ENCODE results near the genes NINL and DUSP15.

DNA sequence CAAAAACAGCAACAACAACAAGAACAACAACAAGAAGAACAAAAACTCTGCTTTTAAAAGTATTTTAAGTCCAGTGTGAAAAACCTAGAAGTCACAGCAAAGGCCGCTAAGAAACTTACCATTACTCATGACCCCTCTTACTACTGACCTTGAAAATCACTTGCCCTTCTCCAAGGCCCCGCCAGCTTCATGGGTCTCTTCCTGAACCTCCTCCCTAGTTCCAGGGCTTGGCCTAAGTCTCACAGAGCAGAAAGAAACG is 942 bp downstream of the NINL start:
- PRO-cap = no peak

- PRO-cap = unidirectional peak, minus-strand start at chr20:25585529
Observed at GRCh38 chr20:25585385-25586063, at the start of gene NINL. Gene NINL (minus strand): TSS chr20:25585531.

- PRO-cap = no peak
Observed at GRCh38 chr20:25624344-25624883, 600 bp upstream of the NANP start.

DNA sequence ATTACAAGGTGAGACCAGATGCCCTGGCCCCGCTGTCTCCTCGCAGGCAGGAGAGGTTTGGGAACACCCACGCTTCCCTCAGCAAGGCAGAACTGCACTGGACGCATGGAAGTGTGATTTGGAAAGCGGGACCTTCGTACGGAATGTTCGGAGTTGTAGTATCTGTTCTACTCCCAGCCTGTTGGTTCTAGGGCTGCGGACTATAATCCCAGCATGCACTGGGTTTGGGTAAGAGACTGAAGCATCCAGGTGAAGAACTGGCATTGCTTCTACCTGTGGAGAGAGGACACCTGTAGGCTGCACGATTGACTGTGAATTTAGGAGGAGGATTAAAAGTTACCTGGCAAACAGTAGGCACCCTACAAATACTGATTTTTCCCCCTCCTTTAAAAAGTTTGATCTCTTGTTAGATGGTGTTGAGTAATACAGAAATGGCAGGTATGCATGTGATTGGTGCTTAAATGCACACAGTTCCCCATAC is 54.7 kb upstream of the ZNF337 start:
- PRO-cap = no peak

DNA sequence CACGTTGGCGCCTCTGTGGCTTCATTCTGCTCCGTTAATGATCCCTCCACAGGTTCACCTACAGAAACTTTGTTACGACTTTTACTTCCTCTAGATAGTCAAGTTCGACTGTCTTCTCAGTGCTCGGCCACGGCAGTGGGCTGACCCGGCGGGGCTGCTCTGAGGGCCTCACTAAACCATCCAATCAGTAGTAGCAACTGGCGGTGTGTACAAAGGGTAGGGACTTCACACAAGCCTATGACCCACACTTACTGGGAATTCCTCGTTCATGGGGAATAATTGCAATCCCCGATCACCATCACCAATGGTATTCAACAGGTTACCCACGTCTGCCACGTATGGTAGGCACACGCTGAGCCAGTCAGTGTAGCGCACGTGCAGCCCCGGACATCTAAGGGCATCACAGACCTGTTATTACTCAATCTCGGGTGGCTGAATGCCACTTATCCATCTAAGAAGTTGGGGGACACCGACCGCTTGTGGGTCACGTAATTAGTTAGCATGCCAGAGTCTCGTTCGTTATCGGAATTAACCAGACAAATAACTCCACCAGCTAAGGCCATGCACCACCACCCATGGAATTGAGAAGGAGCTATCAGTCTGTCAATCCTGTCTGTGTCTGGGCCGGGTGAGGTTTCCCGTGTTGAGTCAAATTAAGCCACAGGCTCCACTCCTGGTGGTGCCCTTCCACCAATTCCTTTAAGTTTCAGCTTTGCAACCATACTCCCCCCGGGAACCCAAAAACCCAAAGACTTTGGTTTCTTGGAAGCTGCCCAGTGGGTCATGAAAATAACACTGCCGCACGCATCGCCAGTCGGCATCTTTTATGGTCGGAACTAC is 1959.0 kb upstream of the DEFB115 start:
- PRO-cap = no peak

DNA sequence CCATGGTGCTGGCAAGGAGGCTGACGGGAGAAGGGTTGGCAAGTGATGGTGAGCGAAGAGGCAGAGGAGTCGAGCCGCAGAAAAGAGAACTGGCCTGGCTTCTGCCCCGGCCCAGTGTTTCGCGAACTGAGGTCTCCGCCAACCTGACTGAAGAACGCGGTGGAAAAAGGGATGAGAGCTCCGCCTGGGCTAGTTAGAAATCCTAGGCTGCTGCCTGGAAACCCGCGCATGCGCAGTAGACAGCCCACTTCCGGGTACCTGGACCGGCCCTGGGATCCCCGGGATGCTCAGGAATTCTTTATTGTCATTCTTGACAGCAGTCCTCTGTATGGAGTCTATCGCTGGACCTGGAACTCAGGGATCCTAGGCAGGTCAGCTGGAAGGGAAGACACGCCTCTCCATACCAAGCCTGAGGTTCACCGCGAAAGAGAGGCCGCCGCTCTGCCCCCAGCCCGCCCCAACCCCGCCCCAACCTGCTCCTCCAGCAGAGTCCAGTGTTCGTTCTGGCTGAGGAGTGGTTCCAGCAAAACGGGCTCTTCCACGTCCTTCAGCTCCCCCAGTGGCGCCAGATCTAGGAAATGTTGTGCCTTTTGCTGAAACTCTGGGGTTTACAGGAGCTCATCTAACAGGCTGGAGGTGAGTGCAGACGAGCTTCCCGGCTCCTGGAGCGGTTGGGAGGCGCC is 1379.2 kb upstream of the DEFB115 start:
- PRO-cap = no peak

DNA sequence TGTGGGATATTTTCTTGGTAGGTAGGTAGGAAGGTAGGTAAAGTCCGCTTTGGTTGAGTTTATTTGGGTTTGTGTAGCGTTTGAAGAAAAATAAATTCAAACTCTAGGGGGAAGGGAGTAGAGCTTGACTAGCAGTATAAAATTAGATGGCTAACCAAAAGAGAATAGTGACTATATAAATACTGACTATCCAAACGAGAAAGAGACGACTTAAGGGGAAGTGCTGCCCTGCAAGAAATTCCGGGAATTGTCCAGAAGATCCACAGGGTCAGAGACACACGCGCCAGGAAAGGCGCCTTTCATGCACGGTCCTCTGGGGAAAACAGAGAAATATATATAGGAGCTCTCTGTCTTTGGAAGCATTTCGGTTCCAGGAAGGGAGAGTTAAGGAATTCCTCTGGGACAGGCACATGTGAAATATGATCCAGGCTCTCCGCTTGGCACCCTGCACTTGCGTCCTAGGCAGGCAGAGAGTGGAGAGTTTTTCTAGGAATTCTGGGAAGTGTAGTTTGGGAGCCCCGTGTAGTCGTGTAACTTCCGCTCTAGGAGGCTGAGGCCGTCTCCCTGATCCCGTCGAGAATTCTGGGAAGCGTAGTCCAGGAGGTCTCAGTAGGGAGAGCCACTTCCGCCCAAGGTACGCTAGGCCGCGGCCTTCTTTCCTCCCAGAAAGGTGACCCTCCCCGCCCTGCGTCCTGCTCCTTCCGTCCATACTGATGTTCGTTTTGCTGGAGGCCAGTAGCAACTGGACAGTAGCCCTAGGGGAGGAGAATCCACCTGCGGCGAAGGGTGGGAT is 677.6 kb upstream of the DEFB115 start:
- PRO-cap = no peak

DNA sequence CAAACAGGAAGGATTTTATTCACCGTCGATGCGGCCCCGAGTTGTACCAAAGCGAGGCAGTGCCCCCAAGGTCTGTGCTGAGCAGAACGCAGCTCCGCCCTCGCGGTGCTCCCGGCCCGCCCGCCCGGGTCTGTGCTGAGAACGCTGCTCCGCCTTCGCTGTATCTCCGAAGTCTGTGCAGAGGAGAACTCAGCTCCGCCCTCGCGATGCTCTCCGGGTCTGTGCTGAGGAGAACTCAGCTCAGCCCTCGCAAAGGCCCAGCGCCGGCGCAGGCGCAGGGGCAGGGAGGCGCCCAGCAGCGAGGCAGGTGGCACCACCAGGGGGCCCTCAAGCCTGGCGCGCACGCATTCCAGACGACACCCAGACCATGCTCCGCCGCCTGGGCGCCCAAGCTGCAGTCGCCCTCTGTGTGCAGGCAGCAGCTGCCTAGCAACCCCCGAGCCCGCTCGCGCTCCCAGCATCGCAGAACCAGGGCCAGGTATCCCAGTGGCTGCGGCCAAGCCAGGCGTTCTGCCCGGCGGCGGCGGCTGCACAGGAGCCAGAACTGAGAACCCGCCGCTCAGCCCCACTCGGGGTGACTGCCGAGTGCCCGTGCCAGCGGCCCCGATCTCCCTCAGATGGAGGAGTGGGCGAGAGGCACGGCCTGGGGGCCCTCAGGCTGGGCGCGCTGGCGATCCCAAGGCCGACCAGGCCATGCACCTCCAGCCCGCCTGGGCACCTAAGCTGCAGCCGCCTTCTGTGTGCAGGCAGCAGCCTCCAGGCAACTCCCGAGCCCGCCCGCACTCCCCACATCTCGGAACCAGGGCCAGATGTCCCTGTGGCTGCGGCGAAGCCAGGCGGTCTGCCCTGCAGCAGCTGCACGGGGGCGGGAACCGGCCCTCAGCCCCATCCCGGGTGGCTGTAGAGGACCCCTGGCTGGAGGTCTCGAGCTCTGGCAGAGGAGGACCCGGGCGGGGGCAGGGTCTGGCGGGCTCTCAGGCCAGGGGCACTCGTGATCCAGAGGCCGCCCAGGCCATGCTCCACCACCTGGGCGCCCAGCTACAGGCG is 672.0 kb upstream of the DEFB115 start:
- PRO-cap = no peak

DNA sequence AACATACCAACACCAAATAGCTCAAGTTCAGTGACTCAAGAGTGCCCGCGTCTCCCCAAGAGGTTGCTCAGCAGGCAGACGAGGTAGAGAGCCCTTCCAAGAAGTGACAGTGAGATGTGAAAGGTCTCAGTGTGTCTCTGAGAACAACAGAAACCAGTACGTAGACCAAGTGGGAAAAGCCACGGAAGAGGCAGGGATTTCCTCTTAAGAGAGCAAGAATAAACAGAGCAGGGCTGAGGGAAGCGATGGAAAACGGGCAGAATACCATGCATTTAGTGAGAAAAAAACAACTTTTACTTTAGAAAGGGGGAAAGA is 516.0 kb upstream of the DEFB115 start:
- PRO-cap = no peak

- PRO-cap = no peak
Observed at GRCh38 chr20:30912372-30912946, 345.0 kb upstream of the DEFB115 start.

- PRO-cap = no peak
Observed at GRCh38 chr20:31568917-31569988, 22.1 kb downstream of the MCTS2 start.

- PRO-cap = no peak
Observed at GRCh38 chr20:31594255-31594689, 10.8 kb upstream of the ID1 start.

GRCh38 chr20:31595624-31596617 is 9.2 kb upstream of the ID1 start:
- PRO-cap = bidirectional peak, plus-strand start at chr20:31596336, minus-strand start at chr20:31596227

GRCh38 chr20:31604985-31605204 is 194 bp upstream of the ID1 start:
- PRO-cap = bidirectional peak, plus-strand start at chr20:31605289, minus-strand start at chr20:31605145

GRCh38 chr20:31638119-31638508 is 402 bp downstream of the COX4I2 start:
- PRO-cap = no peak

DNA sequence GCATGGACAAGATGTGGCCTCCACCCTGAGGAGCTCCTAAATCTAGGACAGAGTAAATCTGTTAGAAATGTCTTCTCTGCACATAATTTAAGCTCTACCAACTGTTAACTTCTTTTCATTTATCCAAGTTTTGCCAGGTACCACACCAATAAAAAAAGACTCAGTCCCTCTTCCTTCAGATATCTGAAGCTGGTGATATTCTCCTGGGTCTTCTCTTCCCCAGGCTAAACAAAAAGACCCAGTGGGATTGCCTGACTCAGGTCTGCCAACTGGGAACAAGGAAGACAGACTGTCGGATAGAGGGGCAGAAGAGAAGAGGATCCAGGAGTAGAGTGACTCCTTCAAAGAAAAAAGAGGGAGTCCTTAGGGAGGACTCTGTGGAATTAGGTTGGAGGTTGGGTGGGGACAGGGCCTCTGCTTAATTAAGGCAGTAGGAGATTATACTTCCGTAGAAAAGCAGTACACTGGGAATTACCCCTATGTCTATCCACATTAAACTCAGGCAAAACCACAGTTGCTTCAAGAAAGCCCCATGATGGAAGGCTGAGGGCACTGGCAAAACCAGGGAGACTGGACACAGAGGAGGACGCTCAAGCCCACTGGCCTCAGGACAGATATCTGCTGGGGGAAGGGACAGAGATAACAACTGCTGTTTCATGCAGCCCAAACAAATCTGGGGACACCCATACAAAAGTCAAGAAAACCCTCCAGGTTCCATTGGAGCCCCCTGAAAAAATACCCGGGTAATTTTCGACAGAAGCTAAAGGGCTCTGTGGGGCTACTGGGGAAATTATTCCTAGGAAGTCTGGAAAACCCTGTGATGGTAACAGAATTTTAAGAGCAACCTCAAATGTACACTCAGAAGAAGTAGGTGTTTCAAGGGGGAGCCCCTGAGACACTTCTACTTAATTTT is 5.7 kb downstream of the BCL2L1 start:
- PRO-cap = no peak

DNA sequence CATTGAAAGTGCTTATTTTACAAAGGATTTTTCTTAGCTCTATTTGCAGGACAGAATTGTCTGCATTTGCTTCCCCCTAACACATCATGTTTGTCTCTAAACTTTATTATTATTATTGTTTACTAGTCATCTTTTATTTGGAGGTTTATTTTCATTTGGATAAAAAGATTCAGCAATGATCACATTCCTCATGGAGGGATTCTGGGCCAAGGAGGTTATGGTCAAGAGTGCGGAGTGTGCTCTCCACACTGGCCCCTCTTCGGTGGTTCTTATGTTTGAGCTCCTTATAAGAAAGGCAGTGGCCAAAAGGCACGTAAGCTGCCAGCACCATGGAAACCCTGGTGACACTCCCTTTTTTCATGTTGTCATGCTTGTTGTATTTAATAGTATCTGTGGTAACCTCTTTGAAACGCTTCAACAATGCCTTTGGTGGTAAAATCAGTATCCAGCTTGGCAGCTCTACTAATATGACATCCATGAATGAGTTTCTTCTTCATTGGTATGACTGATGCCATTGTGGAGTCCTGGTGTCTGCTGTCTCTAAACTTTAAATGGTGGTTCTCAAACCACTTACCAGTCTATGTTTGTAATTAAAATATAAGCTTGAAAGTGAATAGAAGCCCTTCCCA is 10.8 kb upstream of the MYLK2 start:
- PRO-cap = no peak

DNA sequence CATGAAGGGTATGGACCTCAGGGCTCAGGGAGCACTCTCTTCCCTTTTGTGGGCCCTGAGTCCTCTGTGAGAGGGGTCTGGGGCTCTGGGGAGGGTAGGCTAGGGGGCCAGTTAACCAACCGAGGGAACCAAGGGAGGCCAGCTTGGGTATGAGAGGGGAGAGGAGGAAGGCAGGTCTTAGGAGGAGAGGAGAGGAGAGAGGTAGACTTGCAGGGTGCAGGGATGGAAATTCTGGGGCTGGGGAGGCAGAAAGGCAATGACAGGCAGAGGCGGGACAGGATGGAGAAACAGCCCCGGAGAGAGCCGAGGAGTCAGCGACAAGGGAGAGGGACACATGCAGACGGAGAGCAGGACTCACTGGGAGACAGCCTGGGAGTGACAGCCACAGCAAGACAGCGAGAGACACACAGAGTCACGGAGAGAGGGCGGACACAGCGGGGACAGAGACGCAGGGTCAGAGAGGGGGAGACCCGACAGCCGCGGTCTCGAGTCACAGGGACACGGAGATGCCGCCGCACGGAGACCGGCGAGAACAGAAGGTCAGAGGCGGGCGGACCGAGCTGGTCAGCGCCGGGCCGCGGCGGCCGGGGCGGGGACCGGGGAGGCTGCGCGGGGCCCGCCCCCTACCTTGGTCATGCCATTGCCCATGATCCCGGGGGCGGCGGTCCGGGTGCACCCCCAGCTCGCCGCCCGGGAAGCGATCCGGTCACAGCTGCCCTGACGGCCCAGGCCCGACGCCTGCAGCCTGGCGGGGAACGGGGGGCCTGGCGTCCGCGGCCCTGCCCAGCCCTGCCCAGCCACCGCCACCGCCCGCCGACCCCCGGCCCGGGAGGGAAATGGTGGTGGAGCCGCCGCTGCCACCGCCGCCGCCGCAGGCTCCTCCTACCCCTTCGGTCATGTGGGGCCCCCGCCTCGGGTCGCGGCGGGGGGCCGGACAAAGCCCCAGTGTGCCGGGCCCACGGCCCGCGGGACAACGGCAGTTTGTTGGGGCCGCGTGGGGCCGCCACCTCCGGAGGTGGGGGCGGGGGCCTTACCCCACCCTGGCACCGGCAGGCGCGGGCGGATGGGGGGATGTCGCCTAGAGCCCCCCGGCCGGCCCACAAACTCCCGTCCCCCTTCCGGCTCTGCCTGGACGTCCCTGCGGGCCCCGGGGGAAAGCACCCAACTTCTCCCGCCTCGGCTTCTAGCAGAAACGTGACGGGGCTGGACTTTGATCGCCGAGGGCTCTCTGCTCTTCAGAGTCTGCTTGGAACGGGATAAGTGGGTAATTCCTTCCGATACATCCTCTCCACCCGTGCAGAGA is at the start of gene DUSP15:
DUSP15 (minus strand) TSS at position 838 of the 1,303 bp plus-strand sequence.
- PRO-cap = unidirectional peak, minus-strand start at position 1,185 of the sequence

- PRO-cap = no peak
Observed at GRCh38 chr20:31974636-31975596, 7.0 kb downstream of the XKR7 start.

- PRO-cap = no peak
Observed at GRCh38 chr20:32206296-32206932, 1.1 kb downstream of the PLAGL2 start.